Colon Carcinoma Metastatic in the Brain (tissue), 2 donors: ENCODE measurements around the genes HPS5, LUZP2, ANO3 and SLC5A12.

- PRO-cap, 2 experiments: peak in 2 of 2 experiments; most common plus-strand start chr11:18322604 (in 2); most common minus-strand start chr11:18322115 (in 2)
Measured at GRCh38 chr11:18321897-18322654, at the start of gene HPS5. Gene HPS5, minus strand, starts transcription at chr11:18322140.

- PRO-cap, 2 experiments: no peak in any of the 2 experiments
Measured at GRCh38 chr11:18323233-18323626, 863 bp downstream of the GTF2H1 start.

GRCh38 chr11:18332865-18333352 is 10.5 kb downstream of the GTF2H1 start:
- PRO-cap, 2 experiments: no peak in any of the 2 experiments

GRCh38 chr11:18668377-18668847 is 30.2 kb upstream of the TMEM86A start:
- PRO-cap, 2 experiments: no peak in any of the 2 experiments

DNA sequence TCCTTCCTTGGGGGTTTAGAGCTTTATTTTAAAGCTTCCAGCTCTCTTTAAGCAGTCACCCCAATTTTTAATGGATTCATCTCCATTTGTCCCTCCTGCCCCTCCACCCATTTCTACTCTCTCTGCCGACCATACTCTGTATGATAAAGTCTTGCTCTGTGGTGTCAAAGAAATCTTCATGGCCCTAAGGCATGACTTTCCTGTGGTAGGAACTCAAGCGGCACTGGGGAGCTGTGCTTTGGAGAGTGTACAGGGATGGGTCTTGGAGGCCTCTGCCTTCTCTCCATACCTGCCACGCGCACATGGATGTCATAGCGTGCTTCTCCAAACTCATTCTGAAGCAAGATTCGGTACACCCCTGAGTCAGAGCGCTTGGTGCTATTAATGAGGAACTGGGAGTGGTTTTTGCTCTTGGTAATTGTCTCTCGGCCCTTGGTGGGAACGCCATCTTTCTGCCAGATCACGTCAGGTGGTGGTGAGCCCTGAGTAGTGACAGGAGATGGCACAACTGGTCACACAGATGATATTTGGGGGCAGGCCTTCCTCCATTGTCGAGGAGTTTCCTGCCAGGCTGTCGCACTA is 9.0 kb downstream of the TMEM86A start:
- PRO-cap, 2 experiments: no peak in any of the 2 experiments

- PRO-cap, 2 experiments: no peak in any of the 2 experiments
Measured at GRCh38 chr11:19136468-19137009, 19.6 kb downstream of the ZDHHC13 start.

DNA sequence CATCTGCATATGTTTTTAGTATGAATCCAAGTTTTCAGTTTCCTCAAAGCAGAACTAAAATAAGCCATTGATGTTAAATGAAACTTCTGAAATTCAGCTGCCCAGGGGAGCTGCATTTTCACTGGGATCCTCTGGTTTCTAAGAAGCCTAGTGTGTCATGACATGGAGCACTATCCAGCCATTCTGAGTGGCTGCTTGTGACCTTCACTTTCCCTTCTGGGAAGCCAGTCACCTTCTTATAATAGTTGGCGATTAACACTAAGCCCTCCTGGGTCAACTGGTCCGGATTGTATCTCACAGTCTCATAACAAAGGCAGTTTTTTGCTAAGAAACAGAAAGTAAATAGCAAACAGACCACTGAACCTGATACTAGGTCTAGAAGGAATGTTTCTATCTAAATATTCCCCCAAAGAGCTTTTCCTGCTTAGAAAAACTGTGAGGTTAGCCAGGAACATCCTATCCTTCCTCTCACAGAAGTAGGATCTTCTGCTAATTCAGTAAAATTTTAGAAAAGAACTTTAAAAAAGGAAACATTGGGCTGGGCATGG is 7.8 kb downstream of the CSRP3 start:
- PRO-cap, 2 experiments: no peak in any of the 2 experiments

DNA sequence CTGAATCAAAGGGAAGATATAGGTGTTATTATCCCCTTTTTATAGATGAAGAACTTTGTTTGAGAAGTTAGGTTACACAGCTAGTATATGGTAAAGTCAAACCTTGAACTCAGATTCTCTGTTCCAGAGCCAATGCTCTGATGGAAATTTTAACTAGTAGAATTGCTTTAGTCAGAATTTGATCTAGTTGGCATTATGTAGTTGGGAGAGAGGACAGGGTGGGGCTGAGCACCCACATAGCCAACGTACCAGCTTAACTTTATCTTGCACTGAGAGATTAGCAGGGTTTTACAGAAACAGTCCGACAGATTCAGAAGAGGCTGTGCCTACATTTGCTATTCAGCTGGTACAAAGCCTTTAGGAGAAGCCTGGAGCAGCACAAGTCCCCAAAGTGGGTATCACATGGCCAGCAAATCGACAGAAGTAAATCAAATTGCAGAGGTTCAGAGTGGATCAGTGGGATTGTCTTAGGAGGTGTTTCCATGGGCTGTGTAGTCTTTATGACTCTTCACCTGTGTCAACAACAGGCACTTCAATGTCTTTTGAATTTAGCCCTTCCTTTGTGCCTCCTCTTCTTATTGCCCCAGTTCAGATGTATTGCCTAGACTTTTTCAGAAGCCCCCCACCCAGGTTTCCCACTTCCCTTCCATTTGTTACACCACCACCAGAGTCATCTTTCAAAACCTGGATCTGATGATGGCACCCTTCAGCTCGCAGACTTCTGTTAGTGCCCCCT is 7.3 kb upstream of the CSRP3 start:
- PRO-cap, 2 experiments: no peak in any of the 2 experiments

- PRO-cap, 2 experiments: no peak in any of the 2 experiments
Measured at GRCh38 chr11:19234464-19235254, 6.1 kb downstream of the E2F8 start.

- PRO-cap, 2 experiments: no peak in any of the 2 experiments
Measured at GRCh38 chr11:19440874-19441498, 200.2 kb upstream of the E2F8 start.

- PRO-cap, 2 experiments: no peak in any of the 2 experiments
Measured at GRCh38 chr11:19712962-19713544, 416 bp downstream of the NAV2 start.

- PRO-cap, 2 experiments: no peak in any of the 2 experiments
Measured at GRCh38 chr11:19760660-19761586, 48.3 kb downstream of the NAV2 start.

- PRO-cap, 2 experiments: no peak in any of the 2 experiments
Measured at GRCh38 chr11:20019240-20020111, 140.8 kb downstream of the DBX1 start.

DNA sequence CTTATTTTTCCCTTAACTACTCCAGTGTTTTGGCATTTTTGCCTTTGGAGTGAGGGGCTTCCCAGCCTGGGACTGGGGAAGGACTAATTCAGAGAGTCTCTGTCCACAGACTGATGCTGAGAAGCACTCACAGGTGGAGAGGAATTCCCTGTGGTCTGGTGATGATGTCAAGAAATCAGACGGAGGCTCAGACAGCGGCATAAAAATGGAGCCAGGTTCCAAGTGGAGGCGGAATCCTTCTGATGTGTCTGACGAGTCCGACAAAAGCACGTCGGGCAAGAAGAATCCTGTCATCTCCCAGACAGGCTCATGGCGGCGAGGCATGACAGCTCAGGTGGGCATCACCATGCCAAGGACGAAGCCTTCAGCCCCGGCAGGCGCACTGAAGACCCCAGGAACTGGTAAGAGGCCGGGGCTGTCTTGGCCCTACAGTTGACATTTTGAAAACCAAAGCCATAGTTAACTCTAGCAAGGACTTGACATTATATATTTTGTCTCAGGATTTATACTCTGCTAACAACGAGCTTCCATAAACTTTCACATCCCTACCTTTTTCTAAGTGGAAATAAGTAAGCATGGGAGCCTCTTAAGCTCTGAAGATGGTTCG is 116.3 kb downstream of the DBX1 start:
- PRO-cap, 2 experiments: no peak in any of the 2 experiments

- PRO-cap, 2 experiments: no peak in any of the 2 experiments
Measured at GRCh38 chr11:20120875-20121643, 39.2 kb downstream of the DBX1 start.

GRCh38 chr11:22666194-22666422 is 303 bp upstream of the GAS2 start:
- PRO-cap, 2 experiments: no peak in any of the 2 experiments

DNA sequence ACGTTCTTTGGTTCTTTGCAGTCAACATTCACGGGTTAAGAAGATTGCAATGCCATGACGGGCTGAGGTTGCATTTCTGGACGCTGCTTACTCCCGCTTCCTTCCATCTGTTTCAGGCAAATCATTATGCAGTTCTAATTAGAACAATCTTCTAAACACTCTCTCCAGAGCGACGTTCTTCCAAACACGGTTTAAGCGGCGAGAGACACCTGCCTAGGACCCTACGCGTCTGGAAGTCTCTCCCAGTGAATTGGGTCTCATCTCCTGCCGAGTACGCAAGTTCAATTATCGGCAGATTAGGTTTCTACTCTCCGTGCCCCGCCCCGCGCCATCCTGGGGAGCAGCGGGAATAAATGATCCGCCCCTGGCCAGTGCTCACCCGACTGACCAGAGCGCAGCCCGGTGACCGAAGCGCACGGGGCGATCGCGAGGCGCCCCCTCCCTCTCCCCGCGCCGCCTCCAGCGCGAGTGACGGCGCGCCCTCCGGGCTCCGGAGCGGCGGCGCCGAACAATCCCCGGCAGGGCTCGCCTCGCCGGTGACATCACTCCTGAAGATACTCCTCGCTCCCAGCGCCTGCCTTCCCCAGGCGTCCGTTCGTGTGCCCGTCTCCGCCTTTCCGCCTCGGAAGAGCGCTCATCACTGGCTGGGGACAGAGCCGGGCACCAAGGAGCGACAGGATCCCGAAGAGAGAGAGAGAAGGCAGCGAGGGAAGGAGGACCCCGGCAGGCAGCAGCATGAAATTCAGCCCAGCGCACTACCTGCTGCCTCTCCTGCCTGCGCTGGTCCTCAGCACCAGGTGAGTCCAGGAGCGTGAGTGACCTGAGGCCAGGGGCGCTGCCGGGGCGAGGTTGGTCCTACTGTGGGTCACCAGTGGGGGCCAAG is at the start of gene LUZP2:
Gene LUZP2 (plus strand): TSS at position 545 of the 883 bp plus-strand sequence.
- PRO-cap, 2 experiments: no peak in any of the 2 experiments

DNA sequence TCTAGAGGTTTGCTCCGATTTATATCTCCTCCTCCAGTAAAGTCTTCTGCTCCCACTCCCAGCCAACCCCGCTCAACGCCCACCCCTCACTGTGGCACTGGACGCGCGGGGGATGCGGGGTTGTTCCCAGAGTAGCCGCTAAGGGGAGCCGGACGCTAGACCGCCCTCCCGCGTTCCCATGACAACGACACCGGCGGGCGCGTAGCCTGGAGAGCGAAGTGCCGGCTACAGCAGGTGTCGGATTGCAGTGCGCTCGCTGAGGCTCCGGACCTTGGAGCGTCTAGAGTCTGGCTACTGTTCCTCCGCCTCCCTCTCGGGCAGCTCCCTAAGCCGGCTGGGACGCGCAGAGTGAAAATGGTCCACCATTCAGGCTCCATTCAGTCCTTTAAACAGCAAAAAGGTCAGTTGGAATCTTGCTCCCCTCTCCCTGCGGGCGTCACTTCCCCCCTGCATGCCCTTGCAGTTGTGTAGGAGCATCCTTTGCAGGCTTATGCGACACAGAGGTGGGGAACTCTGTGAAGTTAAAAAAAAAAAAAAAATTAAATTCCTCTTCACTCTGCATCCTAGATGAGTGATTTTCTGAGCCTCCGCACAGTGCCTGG is at the start of gene ANO3:
Gene ANO3 (plus strand): TSS at position 209 of the 602 bp plus-strand sequence.
- PRO-cap, 2 experiments: no peak in any of the 2 experiments

DNA sequence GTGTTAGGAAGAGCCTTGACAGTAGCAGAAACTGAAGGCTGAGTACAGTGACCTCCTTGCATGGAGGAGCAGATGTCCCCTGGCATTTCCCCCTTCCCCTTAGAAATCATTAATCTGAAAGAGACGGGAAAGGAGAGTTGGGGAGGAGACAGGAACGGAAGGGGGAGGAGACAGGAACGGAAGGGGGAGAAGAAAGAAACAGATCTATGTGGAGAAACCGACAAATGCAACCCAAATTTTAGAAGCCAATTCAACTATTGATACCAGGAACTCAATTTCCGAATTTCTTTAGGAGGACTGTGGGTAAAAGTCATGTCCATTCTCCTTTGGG is 17.9 kb downstream of the ANO3 start:
- PRO-cap, 2 experiments: no peak in any of the 2 experiments

GRCh38 chr11:26721819-26722383 is at the start of gene SLC5A12:
Gene SLC5A12, minus strand, starts transcription at chr11:26722060.
- PRO-cap, 2 experiments: no peak in any of the 2 experiments